Adrenal gland (tissue), 7 donors: ENCODE measurements around a stretch of chr1.

- PRO-cap, 3 experiments: no peak in any of the 3 experiments
- RAMPAGE, long total RNA, 4 experiments: no peak in any of the 4 experiments
- RRBS: no CpG with 5 or more reads among the region's 5 CpGs
Measured at GRCh38 chr1:16766660-16767051, 155.1 kb upstream of the CROCC start.

DNA sequence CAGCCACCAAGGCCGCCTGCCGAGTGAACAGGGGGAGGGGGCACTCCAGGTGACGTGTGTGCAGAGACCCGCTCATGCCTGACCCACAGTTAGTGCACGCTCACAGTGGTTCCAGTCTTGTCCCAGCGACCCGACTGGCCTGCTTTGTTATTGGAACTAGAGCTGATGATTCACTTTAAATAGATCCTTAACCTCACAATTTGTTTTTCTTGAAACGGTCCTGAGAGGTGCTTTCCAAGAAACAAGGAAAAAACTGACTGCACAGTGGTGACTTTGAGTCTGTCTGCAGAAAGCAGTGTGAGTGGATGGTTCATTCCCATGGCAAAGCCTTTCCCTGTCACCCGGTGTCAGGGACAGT lies 149.0 kb upstream of the CROCC start:
- PRO-cap, 3 experiments: no peak in any of the 3 experiments
- RAMPAGE, long total RNA, 4 experiments: no peak in any of the 4 experiments
- RRBS: no CpG with 5 or more reads among the region's 9 CpGs

DNA sequence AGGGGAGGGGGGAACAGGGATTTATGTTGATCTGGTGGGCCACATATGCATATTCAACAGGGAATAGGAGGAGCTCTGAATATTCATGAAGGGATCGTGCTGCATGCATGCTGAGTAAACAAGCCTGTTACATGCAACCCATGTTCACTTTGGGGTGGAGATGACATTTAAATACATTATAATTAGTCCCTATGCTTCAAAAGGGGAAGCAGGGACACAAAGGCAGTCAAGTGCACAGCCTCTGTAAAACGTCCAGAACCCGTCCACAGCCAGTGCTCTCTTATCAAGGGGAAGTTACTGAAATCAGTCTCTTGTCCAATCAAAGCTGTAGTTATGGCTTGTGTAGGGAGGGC lies 54.8 kb upstream of the CROCC start:
- PRO-cap, 3 experiments: no peak in any of the 3 experiments
- RAMPAGE, long total RNA, 4 experiments: no peak in any of the 4 experiments
- RRBS: no CpG with 5 or more reads among the region's 3 CpGs

- PRO-cap, 3 experiments: peak in 1 of 3 experiments; most common minus-strand start chr1:16967117 (in 1)
- RAMPAGE, long total RNA, 4 experiments: no peak in any of the 4 experiments
- RRBS: no CpG with 5 or more reads among the region's 11 CpGs
Measured at GRCh38 chr1:16966888-16967499, 13.4 kb downstream of the MFAP2 start.

- PRO-cap, 3 experiments: no peak in any of the 3 experiments
- RAMPAGE, long total RNA, 4 experiments: no peak in any of the 4 experiments
- RRBS: no CpG with 5 or more reads among the region's 14 CpGs
Measured at GRCh38 chr1:16969474-16969980, 10.9 kb downstream of the MFAP2 start.

DNA sequence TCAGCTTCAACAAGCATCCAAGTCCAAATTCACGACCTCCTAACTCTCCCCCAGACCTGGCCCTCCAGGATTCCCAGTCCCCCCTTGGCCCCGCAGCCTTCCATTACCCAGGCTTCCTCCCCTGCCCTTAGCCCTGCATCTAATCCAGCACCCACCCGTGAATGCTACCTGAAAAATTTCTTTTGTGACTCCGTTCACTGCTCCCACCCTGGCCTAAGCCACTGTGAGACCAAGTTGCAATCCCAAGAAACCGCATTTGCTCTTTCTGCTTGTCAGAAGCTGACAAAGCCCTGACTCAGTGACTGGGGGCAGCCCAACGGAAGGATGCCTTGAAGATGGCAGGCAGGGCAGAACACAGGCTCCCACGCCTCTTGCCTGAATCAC lies 918 bp upstream of the MFAP2 start:
- PRO-cap, 3 experiments: no peak in any of the 3 experiments
- RAMPAGE, long total RNA, 4 experiments: no peak in any of the 4 experiments
- RRBS: no CpG with 5 or more reads among the region's 7 CpGs

GRCh38 chr1:17053132-17053604 lies 664 bp downstream of the SDHB start:
- PRO-cap, 3 experiments: no peak in any of the 3 experiments
- RAMPAGE, long total RNA, 4 experiments: no peak in any of the 4 experiments
- RRBS: 1% methylated on average over 3 of the region's 11 CpGs

- PRO-cap, 3 experiments: no peak in any of the 3 experiments
- RAMPAGE, long total RNA, 4 experiments: no peak in any of the 4 experiments
- RRBS: no CpG with 5 or more reads among the region's 6 CpGs
Measured at GRCh38 chr1:17355801-17356222, 16.2 kb upstream of the PADI6 start.

DNA sequence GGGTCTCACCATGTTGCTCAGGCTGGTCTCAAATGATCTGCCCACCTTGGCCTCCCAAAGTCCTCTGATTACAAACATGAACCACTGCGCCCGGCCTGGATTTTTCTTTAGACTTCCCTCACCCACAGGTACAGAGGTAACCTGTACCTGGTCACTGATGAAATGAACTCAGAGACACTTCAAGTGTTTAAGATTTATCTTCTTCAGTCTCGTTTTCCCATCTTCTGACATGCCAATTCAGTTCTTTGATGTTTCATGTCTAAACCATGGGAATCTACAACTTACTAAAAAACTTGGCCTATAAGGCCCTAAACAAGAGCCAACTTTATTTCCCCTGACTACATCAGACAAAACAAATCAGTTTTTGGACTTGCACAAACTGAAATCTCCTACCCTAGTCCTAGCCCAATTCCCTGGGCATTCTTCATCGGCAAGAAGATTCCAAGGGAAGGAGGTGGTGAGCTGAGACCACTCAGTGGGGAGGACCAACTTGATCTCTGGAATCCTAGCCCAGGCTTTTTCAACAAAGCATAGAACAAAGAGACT lies 24.6 kb downstream of the RCC2 start:
- PRO-cap, 3 experiments: no peak in any of the 3 experiments
- RAMPAGE, long total RNA, 4 experiments: no peak in any of the 4 experiments
- RRBS: no CpG with 5 or more reads among the region's 4 CpGs

DNA sequence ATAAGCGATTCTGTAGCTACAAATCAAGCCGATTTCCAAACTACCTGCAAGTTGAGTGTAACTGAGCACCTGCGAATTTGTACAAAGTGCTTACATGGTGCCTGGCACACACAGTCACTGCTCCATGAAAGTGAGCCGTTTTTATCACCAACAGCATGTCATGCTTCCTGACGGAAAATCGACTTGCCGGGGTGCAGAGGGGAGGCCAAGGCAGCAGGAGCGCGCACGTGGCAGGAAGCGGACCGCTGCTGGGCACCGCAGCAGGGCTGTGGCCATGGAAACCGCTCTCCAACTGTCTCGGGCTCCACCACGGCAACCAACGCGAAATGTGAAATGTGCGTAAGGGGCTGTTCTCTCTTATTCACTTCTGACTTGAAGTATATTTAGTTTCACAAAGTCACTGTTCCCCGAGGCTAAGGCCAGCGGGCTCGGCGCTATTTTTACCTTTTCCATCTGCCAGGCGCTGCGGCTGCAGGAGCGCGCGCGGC lies 19.9 kb downstream of the RCC2 start:
- PRO-cap, 3 experiments: no peak in any of the 3 experiments
- RAMPAGE, long total RNA, 4 experiments: no peak in any of the 4 experiments
- RRBS: no CpG with 5 or more reads among the region's 29 CpGs

- PRO-cap, 3 experiments: no peak in any of the 3 experiments
- RAMPAGE, long total RNA, 4 experiments: no peak in any of the 4 experiments
- RRBS: 40% methylated on average over 3 of the region's 18 CpGs
Measured at GRCh38 chr1:17519797-17520570, 19.5 kb upstream of the ARHGEF10L start.

- PRO-cap, 3 experiments: no peak in any of the 3 experiments
- RAMPAGE, long total RNA, 4 experiments: no peak in any of the 4 experiments
- RRBS: no CpG with 5 or more reads among the region's 2 CpGs
Measured at GRCh38 chr1:17525919-17526623, 13.4 kb upstream of the ARHGEF10L start.

- PRO-cap, 3 experiments: no peak in any of the 3 experiments
- RAMPAGE, long total RNA, 4 experiments: start-site peak on the plus strand in 1 of 4 experiments, at chr1:17632332-17632603 at its widest, 9 reads per replicate
- RRBS: 87% methylated on average over 2 of the region's 29 CpGs
Measured at GRCh38 chr1:17632196-17633079, 92.9 kb downstream of the ARHGEF10L start.

DNA sequence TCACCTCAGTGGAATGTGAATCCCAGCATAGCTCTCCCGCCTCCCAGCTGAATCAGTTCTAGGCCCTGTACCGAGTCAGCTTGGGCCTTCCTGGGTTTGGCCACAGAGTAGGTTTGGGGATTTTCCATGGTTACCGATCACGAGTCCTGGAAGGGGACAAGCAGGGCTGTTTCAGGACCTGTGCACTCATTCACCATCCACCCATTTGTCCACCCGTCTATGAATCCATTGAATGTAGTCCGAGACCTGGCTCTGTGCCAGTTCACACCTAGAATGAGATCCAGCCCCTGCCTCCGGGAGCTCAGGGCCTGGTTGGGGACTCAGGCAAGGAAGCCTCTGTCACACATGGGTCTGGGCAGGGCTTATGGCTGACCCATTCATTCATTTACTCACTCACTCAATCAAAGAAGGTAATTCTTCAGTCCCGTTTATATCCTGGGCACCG lies 94.2 kb downstream of the ARHGEF10L start:
- PRO-cap, 3 experiments: no peak in any of the 3 experiments
- RAMPAGE, long total RNA, 4 experiments: no peak in any of the 4 experiments
- RRBS: 82% methylated on average over 2 of the region's 9 CpGs

- PRO-cap, 3 experiments: no peak in any of the 3 experiments
- RAMPAGE, long total RNA, 4 experiments: no peak in any of the 4 experiments
- RRBS: no CpG with 5 or more reads among the region's 4 CpGs
Measured at GRCh38 chr1:18264684-18265123, 157.1 kb downstream of the IGSF21 start.

DNA sequence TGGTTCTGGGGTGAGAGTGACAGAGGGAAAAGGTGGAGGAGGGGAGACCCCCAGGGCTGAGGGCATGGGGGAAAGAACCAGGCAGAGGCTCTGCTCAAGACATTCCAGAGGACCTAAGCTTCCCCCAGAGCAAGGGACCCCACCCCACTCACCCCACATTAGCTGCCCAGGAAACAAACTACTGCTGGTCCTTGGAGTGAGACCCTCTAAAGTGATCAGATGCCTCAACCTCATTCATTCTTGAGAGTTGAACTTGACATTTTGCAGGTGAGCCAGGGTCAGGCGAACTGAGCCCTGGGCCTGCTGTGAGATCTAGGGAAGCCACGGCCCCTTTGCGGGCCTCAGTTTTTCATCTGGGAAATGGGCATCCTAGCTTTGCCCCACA lies 102.9 kb downstream of the PAX7 start:
- PRO-cap, 3 experiments: no peak in any of the 3 experiments
- RAMPAGE, long total RNA, 4 experiments: no peak in any of the 4 experiments
- RRBS: no CpG with 5 or more reads among the region's 3 CpGs

GRCh38 chr1:18807235-18807819 lies 52.1 kb downstream of the TAS1R2 start:
- PRO-cap, 3 experiments: no peak in any of the 3 experiments
- RAMPAGE, long total RNA, 4 experiments: no peak in any of the 4 experiments
- RRBS: no CpG with 5 or more reads among the region's 7 CpGs

DNA sequence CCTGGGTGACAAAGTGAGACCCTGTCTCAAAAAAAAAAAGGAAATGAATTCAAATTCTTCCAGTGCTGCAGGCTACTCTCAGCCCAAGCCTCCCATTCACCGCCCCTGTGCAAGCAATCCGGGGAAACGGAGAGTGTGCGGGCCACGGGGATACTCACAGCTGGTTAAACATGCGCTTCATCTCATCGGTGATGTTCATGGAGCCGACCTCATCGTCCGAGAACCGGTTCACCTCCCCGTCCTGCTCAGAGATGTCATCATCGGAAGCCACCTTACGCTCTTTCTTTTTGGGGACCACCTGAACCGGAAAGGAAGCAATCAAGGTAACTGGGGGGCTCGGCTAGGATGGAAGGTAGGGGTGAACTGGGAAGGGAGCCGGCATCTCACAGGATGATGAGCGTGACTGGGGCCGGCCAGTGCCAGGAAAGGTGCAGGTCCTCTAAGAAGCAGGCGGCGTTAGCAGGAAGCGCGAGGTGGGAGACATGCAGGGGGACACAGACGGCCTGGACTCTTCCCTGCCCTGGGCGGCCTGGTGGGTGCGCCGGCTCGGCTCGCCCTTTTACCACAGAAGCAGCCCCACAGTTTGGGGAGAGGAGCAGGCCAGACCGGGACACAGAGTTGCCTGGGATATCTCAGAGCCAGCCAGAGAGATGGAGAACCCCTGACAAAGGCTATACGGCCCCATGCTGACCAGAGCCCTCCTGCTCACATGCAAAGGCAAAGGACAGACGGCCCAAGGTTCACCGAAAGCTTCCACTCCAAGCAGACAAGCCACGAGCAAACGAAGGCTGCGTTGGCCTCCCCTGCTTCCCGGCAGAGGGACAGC lies 14.6 kb upstream of the ALDH4A1 start:
- PRO-cap, 3 experiments: no peak in any of the 3 experiments
- RAMPAGE, long total RNA, 4 experiments: no peak in any of the 4 experiments
- RRBS: 76% methylated on average over 17 of the region's 37 CpGs

DNA sequence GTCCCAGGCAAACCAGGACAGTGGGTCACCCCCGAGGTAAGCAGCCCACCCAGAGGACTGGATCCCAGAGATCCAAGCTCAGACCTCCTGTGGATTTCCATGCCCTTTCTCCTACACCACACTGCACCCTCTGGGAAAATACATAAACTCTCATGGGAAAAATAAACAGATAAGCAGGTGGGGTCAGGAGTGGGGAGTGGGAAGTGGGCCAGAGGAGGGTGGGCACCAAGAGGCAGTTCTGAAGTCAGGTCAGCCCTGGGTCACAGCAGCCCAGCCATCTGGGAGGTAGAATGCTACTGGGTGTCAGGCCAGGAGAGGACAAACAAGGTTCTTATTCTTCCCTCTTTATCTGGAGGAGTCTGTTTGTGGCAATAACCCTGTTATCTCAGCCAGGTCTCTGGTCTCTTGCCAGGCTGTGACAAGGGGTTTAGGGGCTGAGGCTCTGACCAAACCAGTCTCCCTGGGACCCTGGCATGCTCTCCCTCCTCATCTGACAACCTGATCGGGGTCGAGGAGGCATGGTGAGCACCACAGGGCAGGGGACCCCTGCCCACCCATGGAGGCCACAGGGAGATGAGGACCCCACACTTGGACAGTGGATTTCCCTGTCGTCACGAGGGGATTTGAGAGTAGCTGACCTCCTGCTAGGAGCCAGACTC lies 51.1 kb upstream of the IFFO2 start:
- PRO-cap, 3 experiments: no peak in any of the 3 experiments
- RAMPAGE, long total RNA, 4 experiments: no peak in any of the 4 experiments
- RRBS: no CpG with 5 or more reads among the region's 5 CpGs

DNA sequence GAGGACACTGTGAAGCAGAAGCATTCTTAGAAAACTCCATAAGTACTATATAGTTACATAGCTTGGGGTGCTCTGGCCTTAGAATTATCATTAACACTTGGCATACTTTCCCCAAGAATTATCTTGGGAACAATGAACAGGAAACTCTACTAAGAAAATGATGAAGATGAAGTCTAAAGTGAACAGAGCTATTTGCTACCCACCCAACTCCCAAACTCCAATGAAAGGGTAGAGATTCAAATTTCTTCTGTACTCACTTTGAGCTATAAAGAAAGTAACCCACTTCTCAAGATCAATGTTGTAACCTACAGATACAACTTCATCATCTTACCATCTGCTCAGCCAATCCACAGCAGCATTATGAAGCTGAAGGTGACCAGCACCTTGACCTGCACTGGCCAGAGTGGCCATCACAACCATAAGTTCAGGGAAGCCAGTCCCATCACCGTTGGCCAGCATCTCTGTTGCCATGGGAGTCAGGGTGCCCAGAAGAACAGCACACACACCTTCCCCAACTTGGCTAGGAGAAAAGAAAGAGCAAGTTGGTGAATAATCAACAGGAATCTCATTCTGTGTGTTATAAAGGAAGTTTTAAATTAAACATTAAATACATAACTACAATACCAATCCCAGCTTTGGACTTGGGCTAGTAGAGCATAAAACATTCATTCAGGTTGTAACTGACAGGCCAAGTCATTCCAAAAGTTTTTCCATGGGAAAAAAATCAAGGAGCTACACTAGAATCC lies 46.0 kb downstream of the UBR4 start:
- PRO-cap, 3 experiments: no peak in any of the 3 experiments
- RAMPAGE, long total RNA, 4 experiments: no peak in any of the 4 experiments
- RRBS: no CpG with 5 or more reads among the region's 1 CpG